Cytotoxic T cell (primary cell): ENCODE measurements around the genes HNRNPAB and ZNF354B.

GRCh38 chr5:178126236-178127174 is 4.3 kb upstream of the RMND5B start:
- PRO-cap, 2 experiments: no peak in any of the 2 experiments

GRCh38 chr5:178204446-178205283 is at the start of gene HNRNPAB:
Gene HNRNPAB, plus strand, starts transcription at chr5:178204533.
- PRO-cap, 2 experiments: peak in 2 of 2 experiments; most common plus-strand start chr5:178204533 (in 2); most common minus-strand start chr5:178205029 (in 1)

DNA sequence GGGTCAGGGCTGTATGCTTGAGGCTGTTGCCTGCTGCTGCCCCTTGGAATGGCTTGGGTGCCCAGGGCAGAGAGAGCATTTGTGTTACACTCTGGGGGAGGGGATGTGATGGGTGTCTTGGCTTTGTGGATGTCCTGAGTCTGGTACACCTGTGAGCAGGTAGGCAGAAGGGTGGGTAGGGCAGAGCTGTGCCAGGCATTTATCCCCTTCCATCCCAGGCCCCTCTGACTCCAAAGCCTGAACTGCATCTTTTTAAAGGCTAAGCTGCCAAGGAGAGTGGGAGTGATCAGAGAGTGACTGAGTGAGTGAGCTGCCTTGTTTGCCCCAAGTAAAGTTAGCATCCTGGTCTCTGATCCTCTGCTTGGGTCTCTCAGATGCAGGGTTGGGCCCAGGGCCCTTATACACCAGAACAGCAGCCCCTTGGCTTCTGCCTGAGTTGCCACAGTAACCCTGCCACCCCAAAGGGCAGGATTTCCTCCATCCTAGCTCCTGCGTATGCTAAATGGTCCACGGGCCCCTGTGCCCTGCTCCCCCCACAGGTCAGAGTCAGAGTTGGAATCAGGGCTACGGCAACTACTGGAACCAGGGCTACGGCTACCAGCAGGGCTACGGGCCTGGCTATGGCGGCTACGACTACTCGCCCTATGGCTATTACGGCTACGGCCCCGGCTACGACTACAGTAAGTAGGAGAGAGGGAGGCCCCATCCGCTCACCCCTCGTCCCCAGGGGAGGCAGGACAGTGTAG is 5.4 kb downstream of the HNRNPAB start:
- PRO-cap, 2 experiments: no peak in any of the 2 experiments

DNA sequence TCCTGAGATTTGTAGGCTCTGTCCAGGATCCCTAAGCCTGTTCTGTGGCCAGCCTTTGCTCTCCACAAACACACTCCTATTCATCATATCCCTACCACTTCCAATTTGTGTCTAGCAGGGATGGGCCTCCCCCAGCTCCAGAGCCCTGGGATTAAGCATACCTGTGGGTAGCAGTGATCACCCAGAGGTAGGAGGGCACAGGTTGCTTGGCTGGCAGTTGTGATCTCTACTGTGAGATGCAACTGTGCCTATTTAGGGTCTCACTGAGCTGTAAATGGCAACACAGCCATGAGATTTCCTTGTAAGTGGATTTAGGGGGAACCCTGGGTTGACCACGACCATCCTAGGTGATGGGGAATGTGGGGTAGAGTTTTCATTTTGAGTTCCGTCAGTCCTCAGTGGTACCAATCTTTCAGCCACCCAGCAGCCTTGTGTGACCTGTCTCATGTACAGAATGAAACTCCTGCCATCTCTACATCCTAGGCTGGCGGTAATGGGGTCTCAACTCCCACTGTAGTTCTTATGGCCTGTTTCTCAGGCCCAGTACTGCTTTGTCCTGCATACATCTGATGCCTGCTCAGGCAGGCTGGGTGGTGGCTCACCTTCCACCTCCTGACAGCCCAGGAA is 7.9 kb downstream of the HNRNPAB start:
- PRO-cap, 2 experiments: peak in 1 of 2 experiments; most common plus-strand start position 580 of the sequence (in 1)

DNA sequence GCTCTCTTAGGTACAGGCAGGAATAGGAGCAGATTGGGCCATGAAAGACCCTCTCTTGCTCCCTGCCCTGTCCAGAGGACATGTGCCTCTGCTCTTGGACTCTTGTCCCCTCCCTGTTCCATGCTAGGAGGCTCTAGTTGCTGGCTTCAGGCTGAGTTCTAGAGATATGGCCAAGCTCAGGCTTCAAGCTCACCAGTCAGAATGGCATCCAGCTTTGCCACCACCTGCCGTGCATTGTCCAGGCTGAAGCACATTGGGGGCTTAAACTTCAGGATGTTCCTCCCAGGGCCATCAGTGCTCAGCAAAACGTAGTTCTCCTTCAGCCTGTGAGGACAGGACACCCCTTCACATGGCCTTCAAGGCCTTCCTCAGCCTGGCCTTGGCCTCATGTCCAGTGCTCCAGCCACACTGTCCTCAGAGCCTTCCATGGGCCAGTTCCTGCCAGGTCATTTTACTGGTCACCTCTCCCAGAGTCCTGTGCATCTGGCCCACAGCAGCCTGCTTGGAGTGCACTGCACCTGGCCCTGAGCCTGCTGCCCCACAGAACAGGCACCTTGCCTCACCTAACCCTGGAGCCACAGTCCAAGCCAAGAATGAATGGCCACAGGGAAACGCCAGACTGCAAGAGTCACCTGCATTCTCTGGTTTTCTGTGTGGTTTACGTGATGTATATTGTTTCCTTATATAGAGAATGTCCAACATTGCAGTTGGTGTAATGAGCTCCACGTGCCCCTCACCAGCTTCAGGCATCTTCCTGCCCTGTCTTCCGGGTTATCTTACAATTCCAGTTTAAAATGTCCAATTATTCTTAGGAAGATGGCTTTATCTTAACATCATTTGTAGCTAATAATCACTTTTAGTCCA is 8.7 kb downstream of the HNRNPAB start:
- PRO-cap, 2 experiments: no peak in any of the 2 experiments

DNA sequence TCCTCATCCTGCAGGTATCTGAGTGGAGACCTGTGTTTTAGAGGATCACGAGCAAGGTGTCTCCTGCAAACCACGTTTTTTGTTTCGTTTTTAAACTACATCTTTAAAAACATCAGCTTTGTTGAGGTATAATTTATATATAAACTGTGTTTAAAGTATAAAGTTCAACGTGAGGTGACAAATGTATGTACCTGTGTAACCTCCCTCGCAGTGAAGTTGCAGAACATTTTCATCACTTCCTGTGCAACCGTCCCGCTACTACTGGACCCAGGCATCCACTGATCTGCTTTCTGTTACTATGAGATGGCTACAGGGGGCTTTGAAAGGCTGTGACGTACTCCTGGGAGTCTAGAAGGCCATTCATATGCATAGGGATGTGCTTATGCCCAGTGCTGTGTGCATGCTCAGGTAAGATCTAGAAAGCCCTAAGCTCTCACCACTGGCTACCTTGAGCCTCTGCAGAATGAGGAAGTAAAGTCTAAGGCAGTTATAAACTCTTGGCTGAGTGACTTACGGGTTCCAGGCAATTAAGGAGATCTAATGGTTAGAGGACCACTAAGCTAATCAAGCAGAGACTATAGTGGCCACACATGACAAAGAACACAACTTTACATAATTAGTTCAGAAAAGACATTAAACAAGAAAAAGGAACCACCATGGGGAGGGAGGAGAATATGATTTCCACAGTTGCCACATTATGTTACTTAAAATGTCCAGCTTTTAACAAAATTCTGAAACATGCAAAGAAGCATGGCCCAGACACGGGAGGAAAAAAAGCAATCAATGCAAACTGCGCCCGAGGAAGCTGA is 11.8 kb downstream of the HNRNPAB start:
- PRO-cap, 2 experiments: no peak in any of the 2 experiments

GRCh38 chr5:178228590-178229956 is 3.5 kb downstream of the PHYKPL start:
- PRO-cap, 2 experiments: no peak in any of the 2 experiments

DNA sequence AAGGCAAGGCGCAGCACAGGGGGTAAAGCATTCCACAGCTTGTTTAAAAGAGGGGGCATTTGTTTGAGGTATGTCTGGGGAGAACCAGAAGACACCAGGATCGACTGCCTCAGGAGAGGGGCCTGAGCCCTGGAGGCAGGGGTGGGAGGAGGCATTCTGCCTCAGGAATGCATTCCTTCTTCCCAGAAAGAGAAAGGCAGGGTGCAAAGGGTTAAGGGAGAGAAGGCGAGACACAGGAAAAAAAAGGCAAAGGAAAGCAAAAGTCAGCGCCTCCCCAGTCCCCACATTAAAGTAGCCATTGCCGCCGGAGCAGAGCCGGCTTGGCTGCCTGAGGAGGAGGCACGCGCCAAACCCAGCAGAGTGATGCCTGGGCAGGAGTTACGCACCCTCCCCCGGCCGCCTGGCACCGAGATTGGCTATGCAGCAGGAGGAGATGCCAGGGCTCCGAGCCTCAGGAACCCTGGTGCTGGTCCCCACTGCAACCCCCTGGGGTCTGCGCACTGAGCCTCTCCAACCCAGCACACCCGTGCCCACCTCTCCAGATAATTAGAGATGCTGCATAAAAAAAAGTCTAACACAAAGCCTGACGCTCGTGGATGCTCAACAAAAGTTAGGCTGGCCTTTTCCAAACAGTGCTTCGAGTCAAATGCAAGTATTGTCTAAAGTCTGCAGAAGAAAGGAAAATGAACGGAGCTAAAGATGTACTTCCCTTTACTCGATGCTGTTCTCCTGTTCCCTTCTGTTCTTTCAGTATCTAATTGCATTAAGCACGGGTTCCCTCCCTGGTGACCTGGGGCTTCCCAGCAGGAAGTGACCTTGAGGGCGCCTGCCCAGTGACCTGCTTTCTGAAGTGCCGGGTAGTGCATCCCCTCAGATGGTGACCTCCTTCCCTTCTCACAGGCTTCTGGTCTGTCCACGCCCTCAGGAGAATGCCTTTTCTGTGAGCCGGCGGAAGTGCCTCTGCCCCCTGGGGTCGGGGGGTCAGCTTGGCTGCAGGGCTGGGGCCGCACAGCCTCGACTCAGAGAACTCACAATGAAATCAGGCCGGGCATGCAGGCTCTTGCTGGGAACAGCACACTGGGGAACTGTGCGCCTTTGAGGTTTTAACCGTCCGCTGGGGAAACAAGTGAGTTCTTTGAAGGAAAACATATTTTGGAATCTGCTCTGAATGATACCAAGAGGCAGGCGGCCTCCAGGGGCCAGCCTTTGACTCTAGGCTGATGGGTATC is 124.2 kb upstream of the PHYKPL start:
- PRO-cap, 2 experiments: no peak in any of the 2 experiments

DNA sequence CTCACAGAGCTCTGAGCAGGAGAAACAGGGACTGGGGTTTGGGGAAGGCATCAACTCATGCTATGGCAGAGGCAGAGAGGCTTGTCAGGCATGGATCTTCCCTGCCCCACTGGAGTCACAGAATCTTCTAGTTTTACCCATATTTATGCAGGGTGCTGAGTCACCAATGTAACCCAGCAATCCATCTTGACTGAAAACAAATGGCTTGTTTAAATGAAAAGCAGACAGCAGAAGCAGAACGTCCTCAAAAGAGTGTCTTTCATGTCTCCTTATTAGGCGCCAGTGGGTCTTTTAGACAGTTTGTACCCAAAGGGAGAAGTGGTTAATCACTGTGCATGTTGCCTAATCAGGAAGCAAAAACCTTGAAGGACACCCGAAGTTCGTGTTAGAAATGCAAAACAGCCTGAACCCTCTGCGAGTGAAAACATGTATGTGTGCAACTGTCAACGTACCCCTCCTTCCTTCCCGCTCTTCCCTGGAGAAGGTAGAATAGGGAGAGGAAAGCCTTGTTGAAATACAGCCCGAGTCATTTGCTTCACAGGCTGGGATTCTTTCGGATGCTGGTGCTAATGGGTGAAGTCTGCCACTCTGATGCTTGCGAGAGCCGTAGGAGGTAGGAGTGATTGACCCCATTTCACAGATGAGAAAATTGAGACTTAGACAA is 112.8 kb downstream of the COL23A1 start:
- PRO-cap, 2 experiments: no peak in any of the 2 experiments

GRCh38 chr5:178542396-178542973 is 47.7 kb downstream of the COL23A1 start:
- PRO-cap, 2 experiments: no peak in any of the 2 experiments

GRCh38 chr5:178562544-178562892 is 27.7 kb downstream of the COL23A1 start:
- PRO-cap, 2 experiments: no peak in any of the 2 experiments

GRCh38 chr5:178674268-178674625 is 47.4 kb upstream of the CLK4 start:
- PRO-cap, 2 experiments: no peak in any of the 2 experiments

DNA sequence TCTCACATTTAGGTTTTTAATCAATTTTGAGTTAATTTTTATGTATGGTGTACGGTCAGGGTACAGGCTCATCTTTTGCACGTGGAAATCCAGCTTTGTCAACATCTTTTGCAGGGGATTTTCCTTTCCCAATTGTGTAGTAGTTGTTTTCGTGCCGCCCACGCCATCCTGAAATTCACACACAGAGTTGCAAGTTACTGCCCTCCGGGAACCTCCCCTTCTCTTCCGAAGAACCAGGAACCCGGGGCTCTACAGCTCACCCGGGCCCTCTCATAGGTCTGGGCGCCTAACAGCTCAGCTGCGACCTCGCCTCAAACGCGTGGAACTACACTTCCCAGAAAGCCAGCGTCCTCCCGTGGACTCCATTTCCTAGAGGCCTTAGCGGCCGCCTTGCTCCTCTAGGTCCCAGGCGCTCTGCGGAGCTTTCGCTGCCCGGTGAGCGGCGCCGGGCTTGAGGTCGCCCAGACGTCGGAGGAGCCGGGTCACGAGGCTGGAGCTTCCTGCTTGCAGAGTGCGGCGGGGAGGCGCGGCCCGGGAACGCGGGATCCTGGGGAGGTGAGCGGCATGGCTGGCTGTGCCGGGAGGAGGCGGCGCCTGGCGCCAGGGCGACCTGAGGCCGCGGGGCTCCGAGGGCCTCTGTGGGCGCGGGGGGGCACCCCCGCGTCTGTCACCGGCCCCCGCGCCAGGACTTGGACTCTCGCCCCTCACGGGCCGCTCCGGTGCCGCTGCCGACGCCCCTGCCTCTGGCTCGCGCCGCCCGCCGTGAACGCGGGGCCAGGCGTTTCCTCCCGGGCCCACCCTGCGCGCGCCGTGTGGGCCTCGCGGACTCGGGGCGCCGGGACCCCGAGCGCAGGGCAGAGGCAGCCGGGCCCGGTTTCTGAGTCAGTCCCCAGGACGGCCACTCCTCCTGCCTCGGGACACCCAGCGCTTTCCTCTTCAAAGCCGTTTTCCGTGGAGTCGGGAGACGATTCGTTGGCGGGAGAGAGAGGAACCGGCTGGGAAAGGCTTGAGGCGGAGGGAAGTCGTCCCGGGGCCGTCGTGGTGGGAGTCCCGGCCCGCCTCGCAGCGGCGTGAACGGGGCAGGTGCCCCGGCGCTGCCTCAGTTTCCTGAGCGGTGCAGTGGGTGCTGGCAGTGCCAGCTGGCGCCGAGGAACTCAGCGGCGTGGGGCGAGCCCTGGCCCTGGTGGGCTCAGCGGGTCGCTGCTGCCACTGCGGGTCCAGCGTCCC is at the start of gene ZNF354B:
TSS of gene ZNF354B (plus strand) at position 381 of the 1,227 bp plus-strand sequence.
- PRO-cap, 2 experiments: peak in 2 of 2 experiments; most common plus-strand start position 464 of the sequence (in 2); most common minus-strand start position 280 of the sequence (in 1)

GRCh38 chr5:178995047-178995309 is 142 bp downstream of the GRM6 start:
- PRO-cap, 2 experiments: no peak in any of the 2 experiments

- PRO-cap, 2 experiments: no peak in any of the 2 experiments
Measured at GRCh38 chr5:179258989-179259644, 86.1 kb downstream of the ADAMTS2 start.

- PRO-cap, 2 experiments: no peak in any of the 2 experiments
Measured at GRCh38 chr5:179345889-179346336, 652 bp upstream of the ADAMTS2 start.

DNA sequence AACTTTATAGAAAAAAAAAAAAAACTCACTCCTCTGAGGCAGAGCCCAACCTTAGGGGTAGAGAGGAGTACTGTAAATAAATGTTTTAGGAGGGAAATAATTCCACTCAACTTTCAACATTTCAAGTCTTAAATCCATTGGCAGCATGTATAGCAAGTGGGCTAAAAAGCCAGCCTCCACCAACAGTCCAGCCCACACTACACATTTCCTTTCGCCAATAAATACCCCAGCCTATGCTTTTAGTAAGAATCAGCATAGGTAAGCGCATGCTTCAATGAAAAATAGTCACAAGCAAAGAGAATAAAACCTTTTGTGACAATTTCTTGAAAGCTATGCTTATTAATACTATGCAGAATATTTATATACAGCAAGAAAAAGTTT is 5.0 kb downstream of the HNRNPH1 start:
- PRO-cap, 2 experiments: no peak in any of the 2 experiments

- PRO-cap, 2 experiments: no peak in any of the 2 experiments
Measured at GRCh38 chr5:179681204-179681553, 345 bp upstream of the CBY3 start.

- PRO-cap, 2 experiments: no peak in any of the 2 experiments
Measured at GRCh38 chr5:179723249-179724041, 9.2 kb upstream of the MAML1 start.

- PRO-cap, 2 experiments: no peak in any of the 2 experiments
Measured at GRCh38 chr5:179766273-179767129, 27.3 kb upstream of the LTC4S start.